ENCODE results near the genes EXOSC5 and DMAC2.

DNA sequence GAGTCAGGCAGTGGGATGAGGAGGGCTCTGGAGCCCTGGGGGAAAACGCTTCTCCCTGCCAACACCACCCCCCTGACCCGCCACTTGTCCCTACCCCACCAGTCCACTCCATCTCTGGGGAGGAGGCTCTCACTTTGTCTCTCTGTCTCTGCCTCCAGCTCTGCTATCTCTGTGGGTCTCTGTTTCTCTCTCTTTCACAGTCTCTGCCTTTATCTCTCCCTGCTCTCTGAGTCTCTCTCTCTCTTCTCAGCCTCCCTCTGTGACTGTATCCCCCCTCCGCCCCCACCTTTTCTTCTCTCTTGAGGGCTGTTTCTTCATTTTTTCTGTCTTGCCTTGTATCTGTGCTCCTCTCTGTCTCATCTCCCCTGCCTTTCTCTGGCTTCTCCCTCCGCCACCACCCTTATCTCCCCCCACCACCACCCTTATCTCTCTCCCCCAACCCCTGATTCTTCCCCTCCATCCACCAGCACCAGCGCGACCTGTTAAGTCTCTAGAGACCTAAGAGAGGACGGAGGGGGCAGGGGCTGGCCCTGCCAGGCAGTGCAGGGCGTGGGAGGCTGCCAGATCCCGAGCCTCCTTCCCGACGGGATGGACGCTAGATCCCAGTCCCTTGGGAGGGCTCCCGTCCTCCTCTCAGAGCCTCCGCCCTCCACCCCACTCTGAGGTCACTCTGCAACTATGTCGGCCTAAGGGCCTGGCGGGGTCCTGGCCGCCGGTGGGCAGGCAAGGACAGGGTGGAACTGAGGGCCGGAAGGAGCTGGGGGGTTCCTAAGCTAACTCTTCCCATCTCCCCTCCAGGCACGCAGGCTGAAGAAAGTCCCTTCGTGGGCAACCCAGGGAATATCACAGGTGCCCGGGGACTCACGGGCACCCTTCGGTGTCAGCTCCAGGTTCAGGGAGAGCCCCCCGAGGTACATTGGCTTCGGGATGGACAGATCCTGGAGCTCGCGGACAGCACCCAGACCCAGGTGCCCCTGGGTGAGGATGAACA is 1.1 kb downstream of the AXL start:
- RRBS = 54% methylated on average over 3 of the region's 28 CpGs

DNA sequence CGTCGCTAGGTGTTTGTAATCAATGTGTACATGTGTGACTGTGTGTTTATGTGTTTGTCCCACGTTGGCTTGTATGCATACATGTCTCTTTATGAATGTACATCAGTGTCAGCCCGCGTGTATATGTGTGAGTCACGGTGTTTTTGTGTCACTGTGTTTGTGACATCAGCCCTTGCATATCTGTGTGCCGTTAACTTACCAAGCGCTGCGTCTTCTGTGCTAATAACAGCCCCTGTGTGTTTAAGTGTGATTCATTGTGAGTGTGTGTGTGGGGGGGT is 6.5 kb downstream of the AXL start:
- RRBS = no CpG with 5 or more reads among the region's 9 CpGs

DNA sequence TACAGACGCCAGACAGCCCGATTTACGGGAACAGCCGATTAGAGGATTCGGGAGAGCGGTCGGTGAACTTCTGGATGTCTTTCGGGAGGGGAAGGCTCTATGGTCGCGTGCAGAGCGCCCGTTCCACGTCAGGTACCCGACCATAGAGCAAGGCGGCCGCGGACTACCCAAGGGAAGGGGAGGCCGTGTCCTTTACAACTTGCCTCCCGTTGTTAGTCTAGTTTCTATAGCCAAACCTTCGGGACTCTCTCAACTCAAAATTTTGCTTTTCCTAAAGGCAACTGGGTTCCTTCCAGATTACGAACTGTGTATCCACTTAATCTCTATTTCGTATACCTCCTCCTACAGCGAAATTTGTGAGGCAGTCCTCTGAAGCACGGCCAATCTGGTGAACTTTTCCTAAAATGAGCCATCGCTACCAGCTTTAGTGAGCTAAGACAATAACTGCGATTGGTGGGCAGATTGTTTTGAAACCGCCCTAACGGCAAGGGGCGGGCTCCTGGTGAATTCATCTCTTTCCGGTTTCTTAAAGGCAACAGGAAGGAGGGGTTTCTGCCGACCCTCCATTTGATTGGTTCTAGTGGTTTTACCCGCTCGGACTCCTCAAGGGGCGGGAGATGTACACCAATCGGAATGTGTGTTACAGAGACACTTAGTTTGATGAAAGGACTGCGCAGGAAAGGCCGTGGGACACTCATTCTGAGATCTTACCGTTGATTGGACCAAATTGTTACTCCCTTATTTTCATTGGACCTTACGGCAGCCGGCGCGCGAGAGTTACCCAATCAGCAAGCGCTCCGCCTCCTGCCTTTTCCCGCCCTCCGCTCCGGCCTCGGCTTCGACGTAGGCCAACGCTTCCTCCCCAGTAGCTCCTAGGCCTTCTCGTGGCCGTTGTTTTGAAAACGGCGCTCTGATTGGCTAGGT is 558 bp upstream of the HNRNPUL1 start:
- RRBS = 2% methylated on average over 15 of the region's 56 CpGs

DNA sequence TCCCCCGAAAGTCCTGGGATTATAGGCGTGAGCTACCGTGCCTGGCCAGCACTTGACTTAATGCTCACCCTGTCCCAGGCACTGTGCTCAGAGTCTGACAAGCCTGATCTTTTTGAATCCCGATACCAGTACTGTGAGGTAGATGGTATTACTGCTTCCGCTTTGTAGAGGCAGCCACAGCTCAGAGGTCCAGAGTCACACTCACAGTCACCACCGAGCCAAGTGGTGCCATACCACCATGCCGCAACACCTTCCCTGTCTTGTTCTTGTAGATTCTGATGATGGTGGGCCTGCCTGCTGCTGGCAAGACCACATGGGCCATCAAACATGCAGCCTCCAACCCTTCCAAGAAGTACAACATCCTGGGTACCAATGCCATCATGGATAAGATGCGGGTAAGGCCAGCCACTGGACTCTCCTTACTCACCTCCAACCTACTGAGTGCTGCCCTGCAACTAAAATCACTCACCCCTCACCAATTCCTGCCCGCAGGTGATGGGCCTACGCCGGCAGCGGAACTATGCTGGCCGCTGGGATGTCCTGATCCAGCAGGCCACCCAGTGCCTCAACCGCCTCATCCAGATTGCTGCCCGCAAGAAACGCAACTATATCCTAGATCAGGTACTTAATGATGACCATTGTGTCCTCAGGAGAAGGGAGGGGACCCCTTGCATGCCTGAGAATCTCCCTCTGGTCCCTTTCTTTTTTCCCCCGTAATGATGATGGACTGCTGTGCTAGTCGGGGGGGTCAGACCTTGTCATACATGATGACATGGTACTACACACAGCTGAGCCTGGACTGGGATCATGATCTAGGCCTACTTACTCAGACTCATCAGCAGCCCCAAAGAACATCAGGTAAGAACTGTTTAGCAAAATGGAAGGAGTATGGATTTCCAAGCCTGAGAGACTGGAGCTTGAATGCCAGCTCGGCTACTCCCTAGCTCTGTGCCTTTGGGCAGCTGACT is 15.6 kb upstream of the CCDC97 start:
- RRBS = no CpG with 5 or more reads among the region's 19 CpGs

- RRBS = no CpG with 5 or more reads among the region's 9 CpGs
These were observed 12.1 kb upstream of the CCDC97 start for GRCh38 chr19:41297584-41298645.

- RRBS = 88% methylated on average over 4 of the region's 31 CpGs
These were observed 9.6 kb downstream of the CCDC97 start for GRCh38 chr19:41319177-41320276.

- RRBS = no CpG with 5 or more reads among the region's 32 CpGs
These were observed 21.8 kb downstream of the CCDC97 start for GRCh38 chr19:41331476-41332531.

- RRBS = 4% methylated on average over 4 of the region's 12 CpGs
These were observed 2.2 kb upstream of the TMEM91 start for GRCh38 chr19:41374045-41374572.

GRCh38 chr19:41397022-41398068 is at the start of gene EXOSC5:
EXOSC5 (minus strand) TSS chr19:41397359.
- RRBS = no CpG with 5 or more reads among the region's 53 CpGs

- RRBS = no CpG with 5 or more reads among the region's 44 CpGs
These were observed at the start of gene DMAC2 for GRCh38 chr19:41439433-41440292. DMAC2 (minus strand) TSS chr19:41439912.

DNA sequence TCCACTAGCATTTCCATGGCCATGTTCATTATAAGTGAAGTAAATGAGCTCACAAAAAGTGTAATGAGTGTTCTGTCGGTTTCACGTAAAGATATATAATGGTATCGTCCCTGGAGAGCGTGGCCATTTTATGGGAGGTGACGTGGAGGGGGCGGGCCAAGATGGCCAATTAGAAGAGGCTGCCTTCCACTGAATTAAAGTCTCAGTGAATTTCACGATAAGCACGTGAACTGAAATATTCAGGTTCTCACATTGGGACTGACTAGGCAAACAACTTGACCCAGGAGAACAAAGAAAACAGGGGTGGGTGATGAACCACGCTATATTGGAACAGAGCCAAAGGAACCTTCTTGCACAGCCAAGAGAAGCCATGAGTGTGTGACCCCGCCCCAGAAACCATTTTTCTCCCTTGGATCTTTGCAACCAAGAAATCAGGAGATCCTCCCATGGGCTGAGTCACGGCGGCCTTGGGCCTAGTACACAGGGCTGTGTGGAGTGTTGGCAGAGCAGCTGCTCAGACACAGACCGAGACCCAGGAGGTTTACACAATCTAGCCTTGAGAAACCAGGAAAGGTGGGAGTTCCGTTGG is 36.8 kb downstream of the ERICH4 start:
- RRBS = no CpG with 5 or more reads among the region's 14 CpGs

DNA sequence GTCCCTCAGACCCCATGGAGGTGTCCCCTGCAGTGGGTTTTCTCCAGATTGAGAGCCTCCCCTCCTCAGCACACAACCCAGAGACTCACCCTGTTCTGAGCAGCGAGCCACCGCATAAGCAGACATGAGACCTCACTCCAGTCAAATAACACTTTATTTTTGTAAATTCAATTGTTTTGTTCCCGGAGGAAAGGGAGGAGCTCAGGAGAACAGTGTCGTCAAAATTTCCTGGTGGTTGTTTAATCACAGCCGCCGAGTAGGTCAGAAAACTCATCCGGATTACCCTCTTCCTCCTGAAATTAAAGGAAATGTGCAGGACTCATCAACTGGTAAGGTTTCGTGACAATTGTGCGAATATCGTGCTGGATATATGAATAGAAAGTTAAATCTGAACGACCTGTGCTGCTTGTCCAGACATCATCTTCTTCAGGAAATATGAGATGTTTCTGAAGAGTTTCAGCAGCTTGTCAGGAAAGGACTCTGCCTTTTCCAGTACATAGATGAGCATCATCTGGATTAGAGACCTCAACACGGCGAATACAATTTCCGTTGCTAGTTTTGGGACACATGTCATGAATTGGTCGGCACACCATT is 57.6 kb downstream of the ERICH4 start:
- RRBS = 87% methylated on average over 3 of the region's 15 CpGs

- RRBS = no CpG with 5 or more reads among the region's 1 CpG
These were observed 10.7 kb upstream of the CEACAM4 start for GRCh38 chr19:41637579-41637957.

DNA sequence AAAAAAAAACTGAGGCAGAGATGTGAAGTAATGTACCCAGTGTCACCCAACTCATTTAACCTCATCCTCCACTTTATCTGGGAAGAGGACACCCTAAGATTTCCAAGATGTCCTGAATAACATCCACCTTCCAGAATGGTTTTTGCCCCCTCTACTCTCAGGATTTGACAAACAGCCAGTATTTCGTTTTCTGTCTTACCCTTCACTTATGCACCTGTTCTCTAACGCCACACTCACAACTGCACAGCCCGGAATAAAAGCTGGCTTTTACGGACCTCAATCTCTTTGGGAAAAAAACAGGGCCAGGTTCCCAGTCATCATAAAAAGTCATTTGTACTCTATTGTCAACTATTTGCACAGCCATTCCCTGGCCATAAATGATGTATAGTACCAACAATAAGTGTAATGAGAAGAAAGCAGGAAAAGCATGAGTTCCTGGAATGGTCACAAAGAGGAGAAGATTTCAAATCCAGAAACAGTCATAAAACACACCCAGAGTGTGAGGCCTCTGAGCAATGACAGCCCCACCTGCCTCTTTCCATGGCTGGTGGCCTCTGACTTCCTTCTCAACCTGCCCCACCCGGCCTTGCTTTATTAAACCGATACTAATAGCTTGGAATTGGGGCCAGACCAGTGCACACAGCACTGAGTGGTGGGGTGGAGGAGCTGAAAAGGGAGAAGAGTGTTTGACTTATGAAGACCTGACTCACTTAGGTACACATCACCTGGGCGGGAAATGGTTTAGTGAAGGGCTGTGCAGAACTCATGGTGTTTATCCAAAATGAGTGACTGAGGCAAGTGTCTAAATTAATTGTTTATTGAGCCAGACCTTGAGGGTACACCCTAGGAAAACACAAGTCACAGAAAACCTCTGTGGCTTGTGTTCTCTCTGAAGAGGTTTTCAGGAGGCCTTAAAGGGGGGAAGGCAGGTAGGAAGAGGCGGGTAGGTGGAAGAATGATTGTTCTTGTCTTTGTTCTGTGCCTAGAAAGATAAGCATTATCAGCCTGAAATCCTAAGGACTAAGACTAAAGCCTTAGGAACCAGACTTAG is 20.8 kb upstream of the CEACAM6 start:
- RRBS = no CpG with 5 or more reads among the region's 8 CpGs

- RRBS = no CpG with 5 or more reads among the region's 10 CpGs
These were observed 8.8 kb upstream of the CEACAM6 start for GRCh38 chr19:41746428-41747126.

GRCh38 chr19:41748405-41749062 is 6.8 kb upstream of the CEACAM6 start:
- RRBS = no CpG with 5 or more reads among the region's 9 CpGs

- RRBS = no CpG with 5 or more reads among the region's 6 CpGs
These were observed 2.8 kb upstream of the CEACAM6 start for GRCh38 chr19:41752347-41753085.

DNA sequence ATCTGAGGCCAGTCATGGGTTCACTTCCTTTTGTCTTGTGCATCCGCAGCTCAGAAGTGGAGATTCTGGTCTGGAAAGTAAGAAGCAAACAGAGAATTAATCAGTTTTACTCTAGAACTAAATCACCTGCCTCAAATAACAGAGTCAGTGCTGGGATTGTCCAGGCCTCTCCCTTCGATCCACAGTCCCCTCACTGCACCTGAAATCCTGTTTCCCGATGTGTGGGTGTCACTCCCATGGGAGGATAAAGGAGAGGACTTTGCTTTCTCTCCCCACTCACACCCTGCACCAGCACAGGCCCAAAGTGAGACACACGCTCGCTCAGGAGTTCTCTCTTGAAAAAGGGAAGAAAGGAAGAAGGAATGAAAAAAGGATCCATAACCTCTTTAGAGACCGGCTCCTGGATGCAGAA is 2.7 kb downstream of the CEACAM6 start:
- RRBS = no CpG with 5 or more reads among the region's 6 CpGs

- RRBS = no CpG with 5 or more reads among the region's 15 CpGs
These were observed 12.5 kb downstream of the CEACAM3 start for GRCh38 chr19:41808755-41809356.

- RRBS = no CpG with 5 or more reads among the region's 9 CpGs
These were observed 17.3 kb downstream of the ARHGEF1 start for GRCh38 chr19:41900131-41900772.

Measured in AG04449 (cell line).